SK-MEL-5 (cell line): ENCODE data around the gene TMEM225B.

DNA sequence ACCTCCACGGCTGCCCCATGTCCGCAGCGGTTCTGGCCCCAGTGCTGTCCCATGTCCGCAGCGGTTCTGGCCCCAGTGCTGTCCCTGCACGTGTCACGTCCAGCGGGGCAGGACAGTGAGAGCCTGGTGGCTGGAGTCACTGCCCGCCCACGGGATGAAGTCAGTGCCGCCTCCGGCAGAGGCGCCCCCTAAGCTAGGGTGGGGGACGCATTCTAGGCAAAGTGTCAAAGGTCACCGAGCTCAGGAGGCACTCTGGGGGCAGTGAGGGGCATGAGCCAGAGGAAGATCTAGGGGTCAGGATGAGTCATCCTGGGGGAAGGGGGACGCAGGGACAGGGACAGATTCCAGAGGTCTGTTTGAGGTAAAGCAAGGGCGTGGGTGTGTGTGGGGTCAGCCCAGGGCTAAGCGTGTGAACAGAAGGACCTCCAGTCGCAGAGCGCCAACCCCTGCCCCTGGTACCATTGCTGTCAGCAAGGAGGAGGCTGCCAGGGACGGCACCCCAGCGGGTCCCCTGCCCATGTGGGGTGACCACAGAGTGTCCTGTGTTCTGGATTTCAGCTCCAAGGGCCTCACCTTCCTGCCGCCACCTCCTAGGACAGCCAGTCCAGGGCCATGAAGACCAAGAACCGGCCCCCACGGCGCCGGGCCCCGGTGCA, 587 bp downstream of the BHLHA15 start:
RAMPAGE:
- cytosol, long total RNA = no peak
- long total RNA = no peak
- nucleus, long total RNA = no peak

DNA sequence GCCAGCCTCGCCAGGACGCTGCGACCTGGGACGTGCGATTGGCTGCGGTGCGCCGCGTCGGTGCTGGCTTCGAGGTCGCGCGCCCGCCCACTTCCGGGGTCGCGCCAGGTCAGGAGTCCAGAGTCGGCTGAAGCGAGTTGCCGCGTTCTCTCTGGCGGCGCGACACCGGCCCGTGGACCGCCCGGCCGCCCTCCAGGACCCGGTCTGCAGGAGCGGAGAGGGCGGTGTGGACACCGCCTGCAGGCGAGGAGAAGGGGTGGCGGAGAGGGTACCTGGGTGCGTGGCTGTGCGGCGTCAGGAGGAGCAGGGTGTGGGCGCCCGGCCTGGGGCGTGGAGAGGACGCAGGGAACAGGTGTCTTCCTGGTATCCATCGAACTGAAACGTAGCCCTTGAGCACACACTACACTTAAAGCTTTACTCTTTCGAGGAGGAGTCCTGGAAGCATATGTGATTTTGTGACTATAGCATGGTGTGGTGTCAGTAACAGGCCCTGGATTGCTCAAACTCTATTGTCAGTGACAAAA, 283 bp upstream of the TECPR1 start:
RAMPAGE:
- cytosol, long total RNA = start-site peak on the plus strand centred at position 108 of the sequence, 24 bp wide, 17 and 8 reads in 2 replicates
- long total RNA = no peak
- nucleus, long total RNA = start-site peak on the plus strand centred at position 114 of the sequence, 69 bp wide, 77 and 24 reads in 2 replicates

DNA sequence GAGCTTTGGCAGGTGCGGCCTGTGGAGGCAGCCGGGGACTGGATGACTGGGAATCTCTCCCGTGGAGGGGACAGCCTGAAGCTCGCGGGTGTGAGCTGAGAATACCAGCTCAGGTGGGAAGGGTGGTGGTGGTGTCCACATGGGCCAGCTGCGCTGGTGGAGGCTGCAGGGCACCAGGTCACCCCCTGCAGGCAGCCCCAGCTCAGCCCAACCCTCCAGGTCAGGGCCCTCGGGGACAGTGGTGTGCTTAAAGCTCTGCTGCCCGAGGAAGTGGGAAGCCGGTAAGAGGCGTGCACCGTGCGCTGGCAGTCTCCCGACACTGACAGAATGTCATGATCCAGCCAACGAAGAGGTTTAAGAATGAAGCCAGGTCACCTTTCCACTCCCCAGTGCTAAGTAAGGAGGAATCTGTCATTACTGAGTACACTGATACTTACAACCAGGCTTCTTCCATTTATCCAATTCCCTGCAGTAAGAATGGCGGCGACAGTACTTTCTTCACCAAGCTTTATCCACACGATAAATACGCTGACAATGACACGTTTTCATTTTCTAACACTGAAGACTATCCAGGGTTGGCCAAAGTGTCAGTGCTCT, 20.3 kb downstream of the BRI3 start:
RAMPAGE:
- cytosol, long total RNA = no peak
- long total RNA = no peak
- nucleus, long total RNA = no peak

DNA sequence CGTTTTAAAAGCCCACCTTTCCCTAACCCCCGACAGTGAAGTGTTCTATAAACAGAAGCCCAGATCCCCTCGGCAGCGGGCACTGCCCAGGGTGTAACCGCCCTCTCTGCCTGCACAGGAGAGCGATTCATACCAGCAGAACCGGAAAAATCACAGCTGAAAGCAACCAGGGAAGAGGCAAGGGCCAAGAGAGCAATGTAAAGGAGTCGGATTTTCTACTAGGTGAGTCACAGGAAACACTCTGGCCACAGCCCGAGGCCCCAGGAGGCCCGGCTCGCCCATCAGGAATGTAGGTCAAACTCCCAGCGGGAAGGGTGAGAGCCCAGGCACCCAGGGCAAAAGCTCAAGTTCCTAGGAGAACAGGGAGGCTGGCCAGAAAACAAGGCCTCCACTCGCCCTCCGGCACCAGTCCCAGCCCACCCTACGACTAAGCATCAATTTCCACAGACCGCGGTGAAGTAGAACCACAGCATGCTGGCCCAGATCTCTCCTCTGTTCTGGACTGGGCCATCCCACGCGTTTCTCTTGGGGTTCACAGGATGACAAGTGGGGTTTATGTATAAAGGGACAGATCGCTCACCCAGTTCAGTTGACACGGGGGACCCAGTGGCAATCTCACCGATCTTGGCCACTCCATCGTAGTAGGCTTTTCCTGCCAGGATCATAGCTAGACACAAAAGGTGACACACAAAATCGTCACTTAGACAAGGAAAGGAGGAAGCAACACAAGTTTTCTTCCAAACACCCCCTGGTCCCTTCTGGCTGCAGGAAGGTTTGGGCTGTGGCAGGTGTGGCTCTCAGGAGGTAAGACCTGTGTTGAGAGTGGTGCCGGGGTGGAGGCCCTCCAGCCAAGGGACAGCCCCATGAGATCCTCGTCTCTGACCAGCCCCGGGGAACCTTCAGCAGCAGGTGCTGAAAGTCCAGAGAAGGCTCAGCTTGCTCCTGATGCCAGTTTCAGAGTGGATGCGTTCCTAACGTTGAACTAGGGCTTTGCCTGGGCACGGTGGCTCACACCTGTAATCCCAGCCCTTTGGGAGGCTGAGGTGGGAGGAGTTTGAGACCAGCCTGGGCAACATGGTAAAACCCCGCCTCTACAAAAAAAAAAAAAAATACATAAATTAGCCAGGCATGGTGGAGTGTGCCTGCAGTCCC, 46.1 kb downstream of the BAIAP2L1 start:
RAMPAGE:
- cytosol, long total RNA = no peak
- long total RNA = no peak
- nucleus, long total RNA = no peak

DNA sequence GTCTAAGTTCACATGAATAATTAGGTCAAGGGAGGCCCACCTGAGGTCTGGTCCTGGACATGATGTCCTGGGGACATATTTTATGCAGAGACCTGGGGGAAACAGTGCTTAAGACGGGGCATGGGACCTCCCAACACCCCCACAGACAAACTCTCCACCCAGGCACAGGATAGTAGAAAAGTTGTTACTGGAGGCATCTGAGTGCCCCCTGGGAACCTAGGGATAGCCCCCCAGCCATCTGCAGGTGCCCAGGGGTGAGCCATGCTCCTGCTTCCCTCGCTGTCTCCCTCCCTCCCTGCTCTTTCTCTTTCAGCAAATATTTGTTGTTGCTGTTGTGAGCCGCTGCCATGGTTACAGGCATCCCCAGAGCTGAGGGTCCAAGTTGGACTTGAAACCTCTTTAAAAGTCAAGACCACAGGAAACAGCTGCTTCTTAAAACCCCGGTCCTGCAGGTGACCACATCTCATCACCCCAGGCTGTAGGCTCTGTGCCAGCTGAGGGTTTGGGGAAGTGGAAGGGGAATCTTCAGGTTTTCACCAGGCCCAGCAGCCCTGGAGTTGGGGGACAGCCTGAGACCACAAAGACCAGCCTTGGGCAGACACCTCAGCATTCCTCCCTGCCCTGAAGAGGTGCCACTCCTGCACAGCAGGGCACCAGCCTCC, 24.4 kb downstream of the NPTX2 start:
RAMPAGE:
- cytosol, long total RNA = no peak
- long total RNA = no peak
- nucleus, long total RNA = no peak

DNA sequence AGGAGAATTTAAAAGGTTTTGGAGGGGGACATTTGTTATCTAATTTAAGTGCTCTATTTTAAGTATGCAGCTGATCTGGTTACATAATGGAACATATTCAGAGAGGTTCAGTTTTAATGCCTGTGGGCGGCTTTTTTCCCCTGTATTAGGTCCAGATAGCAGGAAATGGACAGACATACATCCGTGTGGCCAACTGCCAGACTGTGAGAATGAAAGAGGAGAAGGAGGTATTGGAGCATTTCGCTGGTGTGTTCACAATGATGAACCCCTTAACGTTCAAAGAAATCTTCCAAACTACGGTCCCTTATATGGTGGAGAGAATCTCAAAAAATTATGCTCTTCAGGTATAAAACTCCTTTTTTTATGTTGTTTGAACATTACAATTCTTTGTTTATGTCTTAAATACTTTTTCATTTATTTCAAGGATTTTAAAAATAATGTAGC, 32.6 kb downstream of the TRRAP start:
RAMPAGE:
- cytosol, long total RNA = no peak
- long total RNA = no peak
- nucleus, long total RNA = no peak

DNA sequence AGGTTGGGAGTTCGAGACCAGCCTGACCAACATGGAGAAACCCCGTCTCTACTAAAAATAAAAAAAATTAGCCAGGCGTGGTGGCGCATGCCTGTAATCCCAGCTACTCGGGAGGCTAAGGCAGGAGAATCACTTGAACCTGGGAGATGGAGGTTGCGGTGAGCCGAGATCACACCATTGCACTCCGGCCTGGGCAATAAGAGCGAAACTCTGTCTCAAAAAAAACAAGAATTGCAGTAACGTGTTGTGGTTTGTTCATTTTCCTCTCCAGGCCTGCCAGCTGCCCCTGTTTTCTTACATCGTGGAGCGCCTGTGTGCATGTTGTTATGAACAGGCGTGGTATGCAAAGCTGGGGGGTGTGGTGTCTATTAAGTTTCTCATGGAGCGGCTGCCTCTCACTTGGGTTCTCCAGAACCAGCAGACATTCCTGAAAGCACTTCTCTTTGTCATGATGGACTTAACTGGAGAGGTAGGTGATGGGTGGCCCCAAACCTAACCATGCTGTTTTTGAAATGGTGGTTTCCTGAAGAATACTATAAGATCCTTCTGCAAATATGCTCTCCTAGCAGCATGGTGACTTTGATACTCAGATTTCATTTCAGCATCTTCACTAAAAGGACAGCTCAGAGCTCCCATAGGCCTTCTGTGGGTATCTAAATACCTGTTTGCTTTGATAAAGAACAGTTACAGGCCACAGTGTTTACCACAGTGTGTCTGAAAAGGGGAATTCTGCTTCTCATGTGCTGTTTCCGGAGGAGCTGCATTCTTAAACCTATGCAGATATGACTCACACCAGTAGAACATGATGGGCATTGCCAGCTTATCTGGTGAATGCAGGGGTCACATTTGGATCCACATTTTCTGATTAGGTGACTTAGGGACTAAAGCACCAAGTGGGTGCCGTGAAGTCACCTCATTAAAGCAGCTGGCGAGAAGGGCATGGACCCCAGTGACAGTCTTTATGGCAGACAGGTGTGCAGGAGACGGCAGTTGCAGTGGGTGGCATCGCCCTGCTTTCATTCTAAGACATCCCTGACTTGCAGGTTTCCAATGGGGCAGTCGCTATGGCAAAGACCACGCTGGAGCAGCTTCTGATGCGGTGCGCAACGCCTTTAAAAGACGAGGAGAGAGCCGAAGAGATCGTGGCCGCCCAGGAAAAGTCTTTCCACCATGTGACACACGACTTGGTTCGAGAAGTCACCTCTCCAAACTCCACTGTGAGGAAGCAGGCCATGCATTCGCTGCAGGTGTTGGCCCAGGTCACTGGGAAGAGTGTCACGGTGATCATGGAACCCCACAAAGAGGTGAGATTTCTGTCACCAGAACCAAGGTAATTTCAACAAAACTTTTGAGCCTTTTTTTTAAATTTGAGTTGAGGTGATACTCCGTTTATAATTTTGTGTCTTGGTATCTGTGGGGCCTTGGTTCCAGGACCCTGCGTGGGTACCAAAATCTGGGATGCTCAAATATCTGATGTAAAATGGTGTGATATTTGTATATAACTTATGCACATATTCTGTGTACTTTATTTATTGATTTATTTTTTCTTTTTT, 52.6 kb downstream of the TRRAP start:
RAMPAGE:
- cytosol, long total RNA = no peak
- long total RNA = no peak
- nucleus, long total RNA = no peak

DNA sequence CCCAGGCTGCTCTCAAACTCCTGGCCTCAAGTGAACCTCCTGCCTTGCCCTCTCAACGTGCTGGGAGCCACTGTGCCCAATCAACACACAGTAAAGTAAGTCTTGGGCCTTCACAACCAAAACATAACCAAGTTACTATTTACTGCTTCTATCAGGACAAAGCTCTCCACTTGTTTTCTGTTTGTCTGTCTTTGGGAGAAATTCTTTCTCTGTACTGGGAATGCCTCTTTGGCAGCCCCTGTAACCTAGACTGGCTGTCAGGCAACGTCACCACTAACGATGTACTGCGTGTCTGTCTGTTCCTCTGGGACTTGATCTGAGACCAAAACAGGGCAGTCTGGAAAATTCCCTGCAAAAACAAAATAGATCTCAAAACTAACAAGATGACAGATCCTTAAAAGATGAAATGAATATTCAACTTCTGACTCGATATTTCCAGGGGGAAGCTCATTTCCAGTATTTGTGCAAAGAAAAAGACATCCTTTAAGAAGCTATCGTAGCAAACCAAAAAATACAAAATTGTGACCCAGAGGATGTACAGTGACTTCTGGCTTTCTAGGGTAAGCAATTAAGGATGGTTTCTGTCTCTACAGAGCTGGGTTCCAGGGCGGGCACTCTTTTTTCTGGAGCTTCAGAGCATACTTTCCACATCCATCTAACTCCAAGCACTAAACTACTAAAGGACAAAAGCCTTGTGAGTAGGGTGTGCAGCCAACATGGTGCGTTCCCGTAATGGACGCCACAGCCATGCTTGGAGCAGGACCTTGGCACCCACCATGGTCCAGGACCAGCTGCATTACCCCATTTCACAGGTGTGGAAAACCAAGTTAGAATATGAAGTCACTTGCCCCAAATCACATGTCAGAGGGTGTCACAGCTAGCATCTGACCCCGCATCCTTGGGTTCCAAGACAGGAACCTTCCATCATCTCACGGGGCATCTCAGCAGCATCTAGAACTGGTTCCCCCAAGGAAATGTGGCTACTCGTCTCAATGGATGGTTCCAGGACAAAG, 112.7 kb downstream of the SMURF1 start:
RAMPAGE:
- cytosol, long total RNA = no peak
- long total RNA = no peak
- nucleus, long total RNA = no peak

GRCh38 chr7:99038097-99038938, 105.6 kb downstream of the SMURF1 start:
RAMPAGE:
- cytosol, long total RNA = no peak
- long total RNA = no peak
- nucleus, long total RNA = no peak

RAMPAGE:
- cytosol, long total RNA = no peak
- long total RNA = no peak
- nucleus, long total RNA = no peak
Measured at GRCh38 chr7:99041767-99042337, 102.1 kb downstream of the SMURF1 start.

DNA sequence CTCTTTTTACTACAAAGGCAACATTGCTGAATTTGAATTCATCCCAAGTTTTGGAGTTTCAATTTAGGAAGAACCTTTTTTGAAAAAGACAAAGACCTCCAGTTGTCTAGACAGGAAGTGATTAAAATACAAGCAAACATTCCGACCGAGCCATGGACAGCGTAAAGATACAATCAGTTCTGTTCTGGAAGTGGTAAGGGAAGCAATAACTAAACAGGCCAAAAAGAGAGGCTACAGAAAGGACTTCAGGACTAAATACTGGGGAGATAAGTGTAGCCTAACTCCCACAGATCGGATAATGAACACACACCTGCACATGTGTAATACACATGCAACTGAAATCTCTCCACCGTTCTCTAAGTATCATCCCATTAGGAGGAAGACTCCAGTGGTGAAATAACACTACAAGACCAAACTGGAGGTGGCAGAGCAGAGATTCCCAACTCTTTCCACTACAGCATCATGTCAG, 100.9 kb downstream of the SMURF1 start:
RAMPAGE:
- cytosol, long total RNA = no peak
- long total RNA = no peak
- nucleus, long total RNA = no peak

GRCh38 chr7:99200911-99201553, 6.9 kb downstream of the KPNA7 start:
RAMPAGE:
- cytosol, long total RNA = no peak
- long total RNA = no peak
- nucleus, long total RNA = no peak

DNA sequence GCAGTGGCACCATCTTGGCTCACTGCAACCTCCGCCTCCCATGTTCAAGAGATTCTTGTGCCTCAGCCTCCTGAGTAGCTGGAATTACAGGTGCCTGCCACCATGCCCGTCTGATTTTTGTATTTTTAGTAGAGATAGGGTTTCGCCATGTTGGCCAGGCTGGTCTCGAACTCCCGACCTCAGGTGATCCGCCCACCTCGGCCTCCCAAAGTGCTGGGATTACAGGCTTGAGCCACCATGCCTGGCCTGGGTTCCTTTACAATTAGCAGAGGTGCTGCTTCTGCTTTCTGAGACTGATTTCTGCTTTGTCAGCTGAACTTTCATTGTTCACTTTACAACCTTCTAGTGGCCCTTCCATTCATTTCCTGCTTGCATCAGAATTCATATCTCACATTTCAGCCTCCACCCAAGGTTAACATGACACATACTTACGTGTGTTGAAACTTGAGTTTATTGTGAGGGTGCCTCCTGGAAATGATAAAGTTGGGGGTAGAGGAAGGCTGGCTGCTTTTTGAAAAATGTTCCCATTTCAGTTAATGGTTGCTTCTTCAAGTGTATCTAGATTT, 4.8 kb downstream of the ARPC1A start:
RAMPAGE:
- cytosol, long total RNA = no peak
- long total RNA = no peak
- nucleus, long total RNA = no peak

DNA sequence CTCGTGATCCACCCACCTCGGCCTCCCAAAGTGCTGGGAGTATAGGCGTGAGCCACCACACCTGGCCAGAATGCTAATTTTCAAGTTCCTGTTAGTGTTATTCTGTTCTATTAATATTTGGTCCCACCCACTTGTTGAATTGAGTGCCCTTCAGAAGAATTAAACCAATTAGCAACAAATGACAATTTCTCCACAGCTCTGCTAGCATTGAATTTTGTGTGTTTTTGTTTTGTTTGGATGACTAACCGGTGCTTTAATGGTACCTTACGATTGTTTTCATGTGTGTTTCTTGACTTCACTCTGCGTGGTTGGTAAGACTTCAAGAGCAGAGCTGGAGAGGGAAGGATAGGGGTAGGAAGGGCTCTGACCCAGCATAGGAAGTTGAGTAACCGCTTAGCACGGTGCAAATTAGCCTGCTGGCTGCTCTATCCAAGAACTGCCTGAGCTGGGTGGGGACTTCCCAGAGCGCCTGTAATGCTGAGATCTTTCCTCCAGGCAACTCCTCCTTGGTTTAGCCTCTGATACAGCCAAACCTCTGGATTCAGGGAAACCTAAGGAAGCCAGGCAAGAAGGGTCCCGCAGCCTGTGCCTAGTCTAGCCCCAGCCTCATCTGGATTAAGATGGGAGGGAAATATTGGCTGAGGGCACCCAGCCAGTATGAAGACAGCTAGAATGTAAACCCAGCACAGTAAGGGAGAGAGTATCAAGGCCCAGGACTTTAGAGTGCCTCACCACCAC, 4.6 kb downstream of the ARPC1B start:
RAMPAGE:
- cytosol, long total RNA = no peak
- long total RNA = no peak
- nucleus, long total RNA = no peak

GRCh38 chr7:99404750-99405351, 3.5 kb downstream of the PDAP1 start:
RAMPAGE:
- cytosol, long total RNA = no peak
- long total RNA = no peak
- nucleus, long total RNA = no peak

DNA sequence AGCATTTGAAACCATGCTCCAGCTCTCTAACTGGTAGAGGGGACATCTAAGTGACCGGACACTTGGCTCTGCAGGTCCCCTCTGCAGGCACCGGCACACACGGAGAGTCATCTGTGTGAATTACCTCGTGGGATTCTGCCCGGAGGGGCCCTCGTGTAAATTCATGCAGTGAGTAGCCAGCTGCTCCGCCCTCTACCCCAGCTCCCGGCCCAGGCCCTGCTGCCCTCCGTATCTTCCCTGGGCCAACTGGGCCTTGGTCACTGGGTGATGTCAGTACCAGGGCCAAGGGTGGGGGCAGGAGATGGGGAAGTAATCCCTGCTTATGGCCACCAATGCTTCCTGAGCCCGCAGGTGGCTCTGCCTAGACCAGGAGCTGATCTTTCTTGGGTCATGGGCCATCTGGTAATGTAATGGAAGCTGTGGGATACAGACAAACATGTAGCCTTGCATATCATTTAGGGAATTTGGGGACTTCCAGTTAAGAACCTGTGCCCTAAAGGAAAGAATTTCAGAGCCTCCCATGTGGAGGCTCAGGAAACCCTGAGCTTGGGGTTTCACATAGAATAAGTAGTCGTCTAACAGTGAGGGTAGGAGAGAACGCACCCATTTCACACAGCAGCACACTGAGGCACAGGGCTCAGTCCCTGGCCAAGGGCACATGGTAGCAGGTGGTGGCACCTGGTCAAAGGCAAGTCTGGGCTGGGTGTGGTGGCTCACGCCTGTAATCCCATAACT, 12.1 kb downstream of the CPSF4 start:
RAMPAGE:
- cytosol, long total RNA = no peak
- long total RNA = no peak
- nucleus, long total RNA = no peak

DNA sequence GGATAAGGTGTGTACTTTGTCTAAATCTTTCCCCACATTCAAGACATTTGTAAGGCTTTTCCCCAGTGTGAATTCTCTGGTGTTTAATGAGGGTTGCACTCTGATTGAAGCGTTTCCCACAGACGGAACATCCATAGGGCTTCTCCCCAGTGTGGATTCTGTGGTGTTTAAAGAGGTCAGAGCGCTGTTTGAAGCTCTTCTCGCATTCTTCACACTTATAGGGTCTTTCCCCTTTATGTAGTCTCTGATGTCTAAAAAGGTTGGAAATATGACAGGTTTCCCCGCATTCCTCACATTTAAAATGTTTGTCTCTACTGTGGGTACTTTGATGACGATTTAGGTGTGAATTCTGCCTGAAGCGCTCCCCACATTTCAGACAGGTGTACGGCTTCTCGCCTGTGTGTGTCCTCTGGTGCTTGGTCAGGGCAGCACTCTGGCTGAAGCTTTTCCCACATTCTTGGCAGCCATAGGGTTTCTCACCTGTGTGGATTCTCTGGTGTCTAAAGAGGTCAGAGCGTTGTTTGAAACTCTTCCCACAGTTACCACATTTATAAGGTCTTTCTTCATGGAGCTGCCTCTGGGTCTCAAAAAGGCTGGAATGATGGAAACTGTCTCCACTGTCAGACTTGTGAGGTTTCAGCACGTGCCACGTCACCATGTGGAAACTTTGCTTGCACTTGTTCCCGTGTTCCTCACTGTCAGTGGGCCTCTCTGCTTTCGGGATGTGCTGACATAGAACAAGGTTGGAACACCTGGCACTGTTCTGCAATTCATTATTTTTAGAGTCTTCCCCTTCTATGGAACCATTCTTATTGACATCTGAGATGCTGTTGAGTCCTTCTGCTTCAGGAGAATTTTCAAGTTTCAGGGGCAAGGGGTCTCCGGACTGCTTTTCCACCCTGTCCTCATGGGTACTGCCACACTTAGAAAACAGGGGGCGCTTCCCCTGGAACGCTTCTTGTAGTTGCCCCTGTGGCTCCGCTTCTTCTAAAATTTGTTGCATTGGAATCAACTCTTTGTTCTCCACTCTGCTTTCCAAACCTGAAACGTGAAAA, 6.2 kb downstream of the ZNF394 start:
RAMPAGE:
- cytosol, long total RNA = no peak
- long total RNA = no peak
- nucleus, long total RNA = no peak

DNA sequence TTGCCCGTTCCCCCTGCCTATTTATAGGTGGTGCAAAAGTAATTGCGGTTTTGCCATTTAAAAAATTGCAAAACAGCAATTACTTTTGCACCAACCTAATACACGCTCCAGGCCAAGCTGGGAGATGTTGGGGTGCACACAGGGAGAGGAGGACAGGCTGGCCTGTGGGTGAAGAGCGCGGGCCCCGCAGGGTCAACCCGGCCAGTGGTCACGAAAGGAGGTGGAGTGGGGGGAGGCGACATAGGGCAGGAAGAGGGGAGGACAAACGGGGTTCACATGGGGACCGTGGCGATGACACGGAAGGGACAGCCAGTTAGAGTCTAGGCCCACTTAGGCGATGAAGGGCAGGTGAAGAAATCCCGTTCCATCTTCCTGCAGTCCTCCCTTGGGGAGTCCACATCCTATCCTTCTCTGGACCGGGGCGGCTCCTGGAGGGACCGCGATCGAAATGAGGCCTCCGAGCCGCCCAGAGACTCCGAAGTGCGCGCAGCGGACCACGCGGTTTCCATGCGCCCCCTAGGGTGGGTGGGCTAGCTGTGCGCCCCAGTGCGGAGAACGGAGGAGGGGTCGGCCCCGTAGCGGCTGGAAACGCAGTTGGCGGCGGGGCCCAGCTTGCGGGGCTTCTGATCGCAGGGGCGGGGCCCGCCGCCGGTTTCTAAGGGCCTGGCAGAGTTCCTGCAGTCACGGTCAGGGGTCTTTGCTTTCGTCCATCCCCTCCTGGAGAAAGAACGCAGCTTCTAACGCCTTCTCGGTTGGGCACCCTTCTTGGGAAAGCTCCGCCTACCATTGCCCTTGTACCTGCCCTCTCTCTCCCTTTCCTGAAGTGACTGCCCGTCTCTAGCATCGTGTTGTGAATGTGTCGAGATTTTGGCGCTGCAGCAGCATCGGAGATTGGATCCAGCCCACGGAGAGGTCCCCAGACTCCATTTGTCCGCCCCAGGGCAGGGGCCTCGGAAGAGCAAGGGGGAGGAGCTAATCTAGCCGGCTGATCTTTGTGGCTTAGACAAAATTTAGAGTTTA, 18.0 kb upstream of the TMEM225B start:
RAMPAGE:
- cytosol, long total RNA = no peak
- long total RNA = no peak
- nucleus, long total RNA = no peak

RAMPAGE:
- cytosol, long total RNA = no peak
- long total RNA = no peak
- nucleus, long total RNA = no peak
Measured at GRCh38 chr7:99597944-99598520, at the start of gene TMEM225B. Gene TMEM225B, plus strand, starts transcription at chr7:99598267.

RAMPAGE:
- cytosol, long total RNA = no peak
- long total RNA = no peak
- nucleus, long total RNA = no peak
Measured at GRCh38 chr7:99660820-99661916, 18.6 kb downstream of the CYP3A5 start.